ENCODE measurements around a stretch of chr1.

DNA sequence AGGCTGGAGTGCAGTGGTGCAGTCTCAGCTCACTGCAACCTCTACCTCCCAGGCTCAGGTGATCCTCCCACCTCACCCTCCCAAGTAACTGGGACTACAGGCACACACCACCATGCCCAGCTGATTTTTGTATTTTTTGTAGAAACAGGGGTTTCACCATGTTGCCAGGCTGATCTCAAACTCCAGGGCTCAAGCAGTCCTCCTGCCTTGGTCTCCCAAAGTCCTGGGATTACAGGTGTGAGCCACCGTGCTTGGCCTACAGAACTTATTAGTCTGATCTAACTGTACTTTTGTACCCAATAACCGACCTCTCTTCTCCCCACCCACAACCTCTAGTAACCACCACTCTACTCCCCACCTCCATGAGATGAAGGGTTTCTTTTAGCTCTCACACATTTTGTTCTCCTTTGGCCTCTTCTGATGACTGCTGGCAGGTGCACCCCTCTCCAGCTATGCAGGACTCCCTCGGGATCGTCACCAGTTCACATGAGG lies 100.0 kb upstream of the ATP1A1 start:
- PRO-cap: unidirectional peak, minus-strand start at position 267 of the sequence

- PRO-cap: no peak
Observed at GRCh38 chr1:116273504-116273867, 99.6 kb upstream of the ATP1A1 start.

DNA sequence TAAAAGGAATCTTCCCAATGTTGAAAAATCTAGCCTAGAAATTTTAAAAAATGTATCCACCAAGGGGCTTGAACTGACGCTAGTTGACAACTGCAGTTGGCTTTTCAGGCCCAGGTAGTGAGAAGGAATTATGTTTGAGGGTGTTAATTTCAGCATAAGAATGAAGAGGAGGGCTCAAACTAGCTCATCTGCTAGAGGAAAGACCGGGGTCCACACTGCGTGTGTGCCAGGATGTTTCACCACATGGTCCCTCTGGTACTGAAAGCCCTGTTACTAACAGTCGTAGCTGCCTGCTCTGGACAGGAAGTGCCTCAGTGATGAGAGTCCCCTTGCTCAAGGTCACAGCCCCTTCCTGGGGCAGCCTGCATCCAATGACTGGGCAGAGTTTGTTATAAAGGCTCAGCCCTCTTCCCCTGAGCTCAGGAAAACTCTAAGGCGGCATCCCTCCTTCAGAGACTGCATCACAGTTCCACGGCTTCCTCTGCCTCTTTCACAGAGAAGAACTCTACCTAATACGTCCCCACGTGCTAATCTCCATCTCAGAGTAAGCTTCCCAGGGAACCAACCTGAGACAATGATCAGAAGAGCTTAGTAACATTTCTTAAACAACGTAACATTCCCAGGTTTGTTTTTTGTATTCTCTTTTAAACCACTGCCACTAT lies 38.2 kb upstream of the ATP1A1 start:
- PRO-cap: unidirectional peak, plus-strand start at position 422 of the sequence

DNA sequence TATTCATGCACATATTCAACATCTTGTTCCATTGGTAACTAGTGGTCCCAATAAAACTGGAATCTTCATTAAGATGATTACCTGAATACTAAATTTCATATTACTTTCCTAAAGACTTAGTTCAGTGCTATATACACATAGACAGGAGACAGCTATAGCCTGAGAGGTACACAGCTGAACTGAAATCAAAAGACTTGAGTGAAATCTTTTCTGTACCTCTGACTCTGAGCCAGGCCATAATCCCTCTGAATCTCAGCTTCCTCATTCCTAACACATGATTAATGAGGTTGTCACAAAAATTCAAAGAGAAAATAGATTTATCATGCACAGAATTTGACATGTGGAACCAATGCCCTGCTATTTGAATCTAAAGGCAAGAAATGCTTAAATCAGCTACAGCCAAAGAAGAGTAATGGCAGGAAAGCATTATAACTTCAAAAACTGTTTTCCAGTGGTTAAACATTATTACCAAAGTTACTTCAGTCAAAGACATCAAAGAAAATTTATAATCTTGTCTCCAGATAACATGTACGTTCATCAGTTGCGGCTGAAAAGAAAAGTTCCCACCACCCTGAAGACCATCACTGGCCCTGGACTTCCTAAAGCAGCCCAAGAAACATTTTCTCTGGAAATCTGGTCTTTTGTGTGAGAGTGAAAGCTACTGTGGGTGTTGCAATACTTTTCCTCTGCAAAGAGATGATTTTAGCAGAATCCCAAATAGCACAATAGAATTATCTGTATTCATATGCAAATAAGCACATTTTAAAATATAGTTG lies 13.9 kb upstream of the ATP1A1 start:
- PRO-cap: no peak

DNA sequence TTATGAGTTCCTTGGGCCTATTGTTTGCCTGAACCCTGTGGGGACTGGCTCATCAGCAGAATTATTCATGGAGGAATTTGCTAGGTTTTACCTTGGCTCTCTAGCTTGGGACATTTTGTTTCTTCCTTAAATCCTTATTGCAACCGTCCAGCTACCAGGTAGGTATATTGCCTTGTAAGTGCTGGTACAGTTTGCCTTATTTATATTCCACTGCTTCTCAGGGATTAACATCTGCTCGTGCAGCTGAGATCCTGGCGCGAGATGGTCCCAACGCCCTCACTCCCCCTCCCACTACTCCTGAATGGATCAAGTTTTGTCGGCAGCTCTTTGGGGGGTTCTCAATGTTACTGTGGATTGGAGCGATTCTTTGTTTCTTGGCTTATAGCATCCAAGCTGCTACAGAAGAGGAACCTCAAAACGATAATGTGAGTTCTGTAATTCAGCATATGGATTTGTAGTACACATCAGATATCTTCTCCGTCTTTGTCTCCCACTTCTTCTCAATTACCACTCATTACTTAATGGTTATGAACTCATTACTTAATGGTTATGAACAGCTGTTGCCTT lies 14.1 kb downstream of the ATP1A1 start:
- PRO-cap: no peak

- PRO-cap: unidirectional peak, plus-strand start at chr1:116390401
Observed at GRCh38 chr1:116389946-116390494, 17.0 kb downstream of the ATP1A1 start.

DNA sequence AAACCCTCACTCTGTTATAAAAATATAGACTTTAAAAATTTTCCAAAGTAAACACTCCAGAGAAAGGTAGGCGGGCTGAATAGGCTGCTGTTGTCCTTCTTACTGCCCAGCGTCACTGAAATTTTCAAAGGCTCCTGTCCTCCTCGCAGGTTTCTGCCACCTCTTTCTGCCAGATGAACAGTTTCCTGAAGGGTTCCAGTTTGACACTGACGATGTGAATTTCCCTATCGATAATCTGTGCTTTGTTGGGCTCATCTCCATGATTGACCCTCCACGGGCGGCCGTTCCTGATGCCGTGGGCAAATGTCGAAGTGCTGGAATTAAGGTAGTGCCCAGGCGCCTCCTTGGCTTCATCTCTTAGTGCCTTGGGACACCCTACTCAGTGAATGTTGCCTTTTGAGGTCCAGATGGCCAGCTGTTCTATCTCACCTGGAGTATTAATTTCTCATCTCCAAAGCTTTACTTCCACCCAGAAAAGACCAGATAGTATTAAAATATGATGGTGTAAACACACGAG lies 22.0 kb downstream of the ATP1A1 start:
- PRO-cap: no peak

DNA sequence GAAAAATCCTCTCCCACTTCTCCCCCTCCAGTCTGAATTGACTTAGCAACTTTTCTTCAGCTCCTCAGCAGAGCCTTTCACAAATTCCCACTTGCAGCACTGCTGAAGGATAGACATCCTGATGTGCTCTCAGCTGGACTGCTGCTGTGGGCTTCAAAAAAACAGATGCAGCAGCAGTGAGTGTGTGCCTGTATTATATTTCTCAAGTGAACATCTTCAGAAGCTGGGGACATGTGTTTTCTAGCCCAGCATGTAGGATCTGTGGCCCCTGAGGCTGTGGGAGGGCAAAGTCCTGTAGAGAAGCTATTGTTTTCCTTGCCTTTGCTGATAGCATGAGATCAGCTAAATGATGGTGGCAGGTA lies 98.6 kb downstream of the CD58 start:
- PRO-cap: unidirectional peak, minus-strand start at position 261 of the sequence

GRCh38 chr1:116482450-116483030 lies 88.3 kb downstream of the CD58 start:
- PRO-cap: bidirectional peak, plus-strand start at chr1:116482730, minus-strand start at chr1:116482653

DNA sequence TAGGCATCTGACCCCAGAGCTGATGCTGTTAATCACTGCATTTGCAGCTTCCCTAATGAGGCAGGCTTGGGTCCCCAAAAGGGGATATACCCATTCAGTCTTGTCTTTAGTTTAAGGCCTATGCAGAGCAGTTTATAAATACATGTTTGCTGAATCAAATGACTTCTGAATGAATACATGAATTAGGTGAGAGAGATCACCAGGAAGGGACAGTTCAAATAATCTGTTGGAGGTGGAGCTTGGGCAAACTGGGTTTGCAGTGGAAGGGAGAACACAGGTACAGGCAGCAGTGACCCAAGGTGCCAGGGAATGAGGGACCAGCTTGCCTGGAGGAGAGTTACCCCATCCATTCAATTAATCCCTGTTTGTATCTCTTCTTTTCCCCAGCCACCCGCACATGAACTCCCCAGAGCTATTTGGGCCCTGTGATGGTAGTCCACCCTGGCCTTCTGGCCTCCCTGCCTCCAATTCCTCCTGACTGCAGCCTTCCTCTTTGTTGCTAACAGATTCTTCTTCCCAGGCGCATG lies 1.9 kb downstream of the CD58 start:
- PRO-cap: no peak

GRCh38 chr1:116712433-116712918 lies 41.8 kb upstream of the CD2 start:
- PRO-cap: no peak

DNA sequence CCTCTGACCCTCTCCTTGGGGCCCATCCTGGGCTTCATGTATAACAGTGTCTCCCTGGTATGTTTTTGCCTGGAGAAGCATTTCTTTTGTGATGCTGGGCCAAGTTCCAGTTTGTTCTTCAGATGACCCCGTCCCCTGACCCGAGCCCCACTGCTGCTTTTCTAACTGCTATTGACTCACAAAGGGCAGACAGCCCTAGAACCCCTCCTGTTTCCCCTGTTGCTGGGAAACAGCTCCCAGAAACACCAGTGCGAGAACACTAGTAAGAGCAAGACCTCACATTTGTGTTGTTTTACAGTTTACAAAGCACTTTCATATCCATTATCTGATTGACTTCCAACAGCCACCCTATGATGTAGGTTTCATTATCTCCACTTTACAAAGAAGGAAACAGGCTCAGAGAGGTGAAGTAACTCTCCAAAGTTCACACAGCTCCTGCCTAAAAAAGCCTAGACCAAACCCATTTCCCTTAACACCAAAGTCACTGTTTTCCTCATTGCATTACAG lies 9.1 kb downstream of the CD2 start:
- PRO-cap: no peak

GRCh38 chr1:116769192-116769420 lies 14.9 kb downstream of the CD2 start:
- PRO-cap: no peak

GRCh38 chr1:116825158-116826288 lies 71.3 kb downstream of the CD2 start:
- PRO-cap: no peak

- PRO-cap: no peak
Observed at GRCh38 chr1:116875467-116875831, 34.3 kb upstream of the PTGFRN start.

- PRO-cap: no peak
Observed at GRCh38 chr1:116909042-116909381, 704 bp upstream of the PTGFRN start.

DNA sequence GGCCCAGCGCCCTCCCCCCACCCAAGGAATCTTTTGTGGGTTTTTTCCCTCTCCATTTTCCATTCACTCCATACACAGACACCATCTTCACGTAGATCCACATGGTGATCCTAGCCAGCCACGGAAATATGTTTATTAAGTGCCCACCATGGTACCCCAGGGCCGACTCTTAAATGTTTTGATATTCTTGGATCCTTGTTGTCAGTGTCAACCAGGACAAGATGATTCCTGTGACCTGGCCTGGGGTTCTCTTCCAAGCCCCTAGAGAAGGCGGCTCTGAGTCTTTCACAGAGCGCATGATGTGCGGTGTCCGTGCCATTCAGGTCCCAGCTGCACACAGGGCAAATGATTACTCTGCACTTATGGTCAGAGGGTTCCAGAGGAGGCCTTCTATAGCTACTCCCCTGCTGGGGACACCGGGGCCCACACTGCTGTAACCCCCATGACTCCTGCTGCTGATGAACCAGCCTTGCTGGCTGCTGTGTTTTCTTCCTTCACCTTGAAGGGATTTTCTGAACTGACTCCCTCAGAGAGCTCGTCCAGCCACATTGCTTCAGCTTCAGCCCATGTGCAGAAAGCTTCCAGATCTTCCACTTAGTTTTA lies 1.4 kb downstream of the PTGFRN start:
- PRO-cap: no peak

DNA sequence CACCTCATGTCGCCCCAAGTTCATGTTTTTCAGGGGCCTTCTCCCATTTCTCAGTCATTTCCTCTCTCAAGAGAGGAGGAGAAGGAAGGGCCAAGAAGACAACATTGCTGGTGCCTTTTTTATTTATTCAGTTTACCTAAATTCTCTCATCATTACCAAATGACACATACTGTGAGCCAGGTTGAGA lies 291 bp upstream of the CD101 start:
- PRO-cap: no peak

GRCh38 chr1:117092977-117093750 lies 28.4 kb downstream of the TRIM45 start:
- PRO-cap: no peak

- PRO-cap: no peak
Observed at GRCh38 chr1:117268669-117269557, 58.2 kb upstream of the VTCN1 start.